ENCODE measurements around a stretch of chr16.

- PRO-cap, result no peak
These were observed 1.3 kb upstream of the FOXL1 start for GRCh38 chr16:86576788-86577731.

- PRO-cap, result no peak
These were observed 3.2 kb downstream of the FOXL1 start for GRCh38 chr16:86581582-86582000.

DNA sequence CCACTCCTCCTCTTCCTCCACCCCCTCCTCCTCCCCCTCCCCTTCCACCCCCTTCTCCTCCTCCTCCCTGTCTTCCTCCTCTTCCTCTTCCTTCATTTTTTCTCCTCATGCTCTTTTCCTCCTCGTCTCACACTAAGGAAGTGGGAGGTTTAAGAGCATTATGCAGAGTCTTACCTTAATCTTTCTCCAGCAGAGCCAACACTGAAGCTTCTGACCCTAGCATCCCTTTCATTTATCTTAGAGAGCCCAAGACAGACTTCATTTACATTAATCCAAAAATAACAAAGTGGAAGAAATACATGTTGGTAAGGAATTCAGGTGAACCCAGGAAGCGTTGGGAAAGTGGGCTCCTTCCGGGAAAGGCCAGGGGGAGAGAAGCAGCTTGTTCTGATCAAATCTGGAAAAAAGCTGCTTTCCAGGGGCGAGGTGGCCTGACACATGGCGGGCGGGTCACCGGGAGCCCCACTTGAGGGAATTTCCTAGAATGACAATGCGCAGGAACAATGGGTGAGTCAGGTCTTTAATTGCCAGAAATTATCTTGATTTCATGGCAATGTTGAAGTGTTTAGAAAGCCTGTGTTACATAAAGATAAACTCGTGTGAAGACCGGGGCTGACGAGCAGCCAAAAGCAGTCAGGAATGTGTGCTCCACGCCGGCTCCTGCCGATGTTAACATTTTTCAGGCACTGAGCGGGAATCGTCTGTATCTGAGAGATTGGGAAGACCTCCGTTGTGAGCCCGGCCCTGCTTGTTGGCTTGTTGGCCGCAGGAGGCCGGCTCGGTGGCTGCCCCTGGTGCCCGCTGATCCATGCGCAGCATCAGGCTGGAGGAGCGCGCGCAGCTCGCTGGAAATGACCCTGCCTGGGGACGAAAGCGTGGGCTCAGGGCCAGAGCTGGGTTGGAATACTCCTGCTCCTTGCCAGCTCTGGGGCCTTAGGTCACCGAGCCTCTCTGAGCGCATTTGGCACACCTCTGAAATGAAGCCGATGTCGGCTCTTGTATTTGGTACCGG, 353.0 kb downstream of the FOXL1 start:
- PRO-cap, result no peak

DNA sequence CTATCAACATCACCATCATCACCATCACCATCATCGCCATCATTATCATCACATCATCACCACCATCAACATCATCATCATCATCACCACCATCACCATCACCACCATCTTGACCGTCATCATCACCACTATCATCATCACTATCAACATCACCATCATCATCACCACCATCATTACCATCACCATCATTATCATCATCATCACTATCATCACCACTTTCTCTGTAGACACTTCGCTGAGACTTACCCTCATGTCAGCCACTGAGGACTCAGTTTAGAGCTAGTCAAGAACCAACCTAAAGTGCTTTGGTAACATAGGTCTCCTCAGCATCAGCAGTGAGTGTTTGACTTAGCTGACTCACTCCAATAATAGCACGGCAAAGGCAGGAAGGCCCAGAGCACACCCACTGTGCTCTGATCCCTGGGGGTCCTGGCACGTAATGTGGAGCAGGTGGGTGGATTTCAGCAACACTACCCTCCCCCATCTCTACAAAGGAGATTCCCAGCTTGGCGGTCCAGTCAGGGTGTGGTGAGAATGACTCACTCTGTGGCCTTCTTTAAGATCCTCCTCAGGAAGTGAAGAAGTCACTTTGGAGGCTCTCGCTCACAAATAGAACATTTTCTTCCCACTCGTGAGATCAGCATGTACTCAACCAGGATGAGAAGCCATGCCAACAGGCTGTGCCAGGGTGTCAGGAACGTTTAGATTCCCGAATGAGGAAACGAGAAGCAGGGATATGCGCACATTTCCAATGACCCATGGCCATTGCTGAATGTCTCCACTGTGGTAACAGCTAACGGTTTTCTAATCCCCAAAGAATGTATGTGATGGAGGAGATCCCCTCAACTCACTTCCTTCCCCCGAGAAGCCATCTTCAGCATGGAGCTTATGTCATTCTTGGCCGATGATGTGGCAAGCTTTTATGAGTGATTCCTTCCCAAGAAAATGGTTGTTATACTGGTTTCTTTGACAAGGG, 365.4 kb downstream of the C16orf95 start:
- PRO-cap, result no peak

GRCh38 chr16:87033992-87034390, 283.2 kb downstream of the C16orf95 start:
- PRO-cap, result no peak

- PRO-cap, result no peak
These were observed 259.8 kb downstream of the C16orf95 start for GRCh38 chr16:87057131-87058062.

DNA sequence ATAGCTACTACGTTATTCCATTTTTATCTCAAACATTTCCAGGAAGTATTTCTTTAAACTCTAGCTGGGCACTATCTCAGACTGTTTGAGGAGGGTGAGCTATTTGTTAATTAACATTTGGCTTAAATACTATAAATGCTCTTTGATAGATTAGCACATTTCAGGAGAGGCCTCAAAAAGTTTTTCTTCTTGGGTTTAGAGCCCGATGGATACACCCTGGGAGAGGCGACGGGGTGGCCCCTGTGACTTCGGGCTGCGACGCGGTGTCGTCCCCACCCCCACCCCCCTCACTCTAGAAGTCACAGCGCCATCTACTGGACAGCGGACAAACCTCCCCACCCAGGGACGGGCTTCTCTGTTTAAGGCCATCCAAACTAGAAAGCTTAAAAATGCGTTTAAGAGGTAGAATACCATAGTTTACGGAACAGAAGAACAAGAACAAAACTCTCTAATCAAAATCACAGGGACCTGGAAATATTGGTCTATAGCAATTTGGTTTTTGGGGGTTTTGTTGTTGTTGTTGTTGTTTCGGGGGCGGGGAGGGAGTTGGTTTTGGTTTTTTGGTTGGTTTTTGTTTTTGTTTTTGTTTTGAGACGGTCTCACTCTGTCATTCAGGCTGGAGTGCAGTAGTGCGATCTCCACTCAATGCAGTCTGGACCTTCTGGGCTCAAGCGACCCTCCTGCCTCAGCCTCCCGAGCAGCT, 254.5 kb downstream of the C16orf95 start:
- PRO-cap, result no peak

DNA sequence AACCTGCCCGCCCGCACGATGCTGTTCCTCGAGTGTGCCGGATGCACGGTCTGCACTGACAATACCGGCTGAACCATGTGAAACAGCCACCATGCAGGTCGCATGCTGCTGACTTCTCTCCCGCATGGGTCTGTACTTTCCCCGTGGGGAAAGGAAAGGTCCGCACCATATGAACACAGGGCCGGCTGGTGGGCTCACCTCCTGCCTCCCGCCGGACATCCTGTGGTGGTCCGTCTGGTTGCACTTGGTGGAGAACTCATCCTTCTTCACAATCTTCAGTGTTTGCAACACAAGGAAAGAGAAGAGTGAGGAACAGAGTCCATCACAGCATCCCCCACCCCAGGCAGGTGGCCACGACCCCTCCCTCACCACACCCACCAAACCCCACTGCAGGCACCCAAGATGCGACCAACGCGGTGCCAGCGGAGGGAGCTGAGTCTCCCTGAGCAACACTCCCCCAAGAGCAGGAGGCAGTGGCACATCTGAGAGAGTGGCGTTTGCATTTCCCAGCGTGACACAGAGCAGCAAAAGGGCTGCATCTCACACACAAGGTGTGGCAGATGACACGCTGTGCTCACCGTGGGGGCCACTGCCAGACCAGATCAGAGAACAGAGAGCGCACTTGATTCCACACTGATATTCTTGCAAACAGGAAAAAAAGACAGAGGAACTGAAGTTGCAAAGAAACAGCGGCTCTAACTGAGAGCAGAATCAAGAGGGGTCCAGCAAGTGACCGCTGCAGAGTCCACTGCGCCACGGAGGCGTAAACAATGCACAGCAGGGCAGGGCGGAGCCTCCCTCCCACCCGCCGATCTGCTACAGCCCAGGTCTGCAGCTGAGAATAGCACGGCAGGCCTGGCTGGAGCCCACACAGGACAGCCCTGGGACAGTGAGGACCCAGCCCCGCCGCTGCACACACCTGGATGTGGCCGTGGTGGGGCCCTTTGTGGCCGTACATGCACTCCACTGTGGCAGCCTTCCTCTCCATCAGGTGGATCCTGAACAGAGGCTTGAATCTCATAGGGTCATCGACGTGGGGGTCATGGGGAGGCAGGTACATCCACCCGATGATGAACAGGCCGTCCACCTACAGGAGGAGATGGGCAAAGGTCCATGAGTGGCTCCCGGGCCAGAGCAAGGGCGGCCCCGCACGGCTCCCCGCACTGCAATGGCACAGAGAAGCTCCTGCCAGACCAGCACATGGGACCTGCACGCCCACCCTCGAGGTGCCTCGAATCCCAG, 25.9 kb upstream of the C16orf95 start:
- PRO-cap, result no peak

DNA sequence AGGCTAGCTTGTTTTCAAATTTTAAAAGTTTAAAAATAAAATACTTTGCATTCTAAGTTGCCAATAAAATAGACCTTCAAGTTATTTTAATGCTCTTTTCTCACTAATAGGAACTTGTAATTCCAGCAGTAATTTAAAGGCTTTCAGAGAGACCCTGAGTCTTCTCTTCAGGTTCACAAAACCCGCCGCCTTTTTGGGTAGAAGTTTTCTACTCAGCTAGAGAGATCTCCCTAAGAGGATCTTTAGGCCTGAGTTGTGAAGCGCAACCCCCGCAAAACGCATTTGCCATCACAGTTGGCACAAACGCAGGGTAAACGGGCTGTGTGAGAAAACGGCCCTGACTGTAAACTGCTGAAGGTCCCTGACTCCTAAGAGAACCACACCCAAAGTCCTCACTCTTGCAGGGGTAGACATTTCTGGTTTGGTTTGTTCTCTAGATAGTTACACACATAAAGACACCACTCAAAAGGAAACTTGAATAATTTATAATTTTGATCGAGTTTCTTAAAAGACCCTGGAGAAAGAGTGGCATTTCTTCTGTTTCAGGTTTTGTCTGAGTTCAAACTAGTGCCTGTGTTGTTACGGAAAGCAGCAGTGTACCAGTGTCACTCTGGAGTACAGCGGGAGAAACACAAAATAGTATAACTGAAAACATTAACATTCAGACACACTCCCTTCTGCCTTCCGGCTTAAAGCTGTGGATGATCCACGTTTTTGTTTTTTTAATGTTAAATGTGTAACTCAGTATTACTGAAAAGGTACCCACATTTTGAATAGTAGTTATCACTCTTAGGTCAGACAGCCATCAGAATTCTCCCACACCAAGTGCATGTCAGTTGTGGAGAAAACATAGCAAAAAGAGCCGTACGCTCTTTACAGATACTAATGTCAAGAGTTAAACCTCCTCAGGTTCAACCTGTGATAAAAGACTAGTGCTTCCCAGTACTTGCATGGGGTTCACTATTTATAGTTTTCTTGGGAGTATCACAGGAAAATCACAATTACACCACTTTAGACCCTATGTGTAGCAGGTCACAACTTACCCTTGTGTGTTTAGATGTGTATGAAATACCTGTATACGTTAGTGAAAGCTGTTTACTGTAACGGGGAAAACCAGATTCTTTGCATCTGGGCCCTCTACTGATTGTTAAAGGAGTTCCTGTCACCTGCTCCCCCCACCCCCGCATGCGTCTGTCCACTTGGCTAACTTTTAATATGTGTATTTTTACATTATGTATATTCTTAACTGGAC, 11.6 kb downstream of the MAP1LC3B start:
- PRO-cap, result no peak

DNA sequence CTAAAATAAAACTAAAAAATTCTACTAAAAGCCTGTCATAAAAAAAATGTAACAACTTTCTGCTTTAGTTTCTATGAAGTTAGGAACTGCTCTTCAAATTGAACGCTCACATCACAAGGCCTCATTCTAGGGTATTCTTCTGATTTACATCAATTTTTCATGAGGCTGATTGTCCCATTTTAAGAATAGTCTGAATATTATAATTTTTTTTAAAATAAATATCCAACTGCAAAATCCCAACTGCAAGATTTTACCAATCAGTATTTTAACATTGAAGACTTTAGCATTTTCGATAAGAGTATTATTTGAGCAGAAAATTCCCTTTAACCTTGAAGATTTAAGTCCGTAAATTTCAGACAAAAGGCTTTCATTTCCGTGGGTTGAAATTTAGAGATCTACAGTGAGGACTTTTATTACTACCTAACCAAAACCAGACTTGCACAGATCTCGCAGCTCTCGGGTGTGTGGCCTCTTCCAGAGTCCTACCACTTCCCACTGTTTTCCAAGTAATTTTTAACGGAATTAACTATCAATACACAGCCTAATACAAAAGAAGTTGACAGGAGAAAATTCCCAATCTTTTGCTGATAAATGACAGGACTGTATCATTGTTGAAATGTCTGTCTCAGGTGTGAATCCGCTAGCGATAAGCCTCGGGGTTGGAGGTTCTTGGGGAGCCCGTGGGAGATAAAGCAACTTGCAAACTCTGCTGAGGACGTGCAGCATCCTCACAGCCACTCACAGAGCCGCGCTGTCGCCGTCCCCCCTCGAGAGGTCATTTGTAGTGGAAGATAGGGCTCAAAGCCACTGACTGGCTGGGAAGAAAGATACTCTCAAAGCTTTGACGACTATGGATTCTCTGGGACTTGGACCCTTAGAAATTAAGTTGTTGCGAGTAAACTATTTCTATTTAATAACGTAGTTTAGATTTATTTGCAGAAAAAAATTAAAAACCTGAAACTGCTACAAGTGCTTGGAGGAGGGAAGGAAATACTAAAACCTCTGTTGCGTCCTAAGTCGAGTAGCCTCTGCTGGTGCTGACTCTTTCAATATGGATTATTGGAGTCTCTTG, 16.8 kb downstream of the MAP1LC3B start:
- PRO-cap, result no peak

- PRO-cap, result no peak
These were observed 20.5 kb downstream of the MAP1LC3B start for GRCh38 chr16:87412241-87413417.

DNA sequence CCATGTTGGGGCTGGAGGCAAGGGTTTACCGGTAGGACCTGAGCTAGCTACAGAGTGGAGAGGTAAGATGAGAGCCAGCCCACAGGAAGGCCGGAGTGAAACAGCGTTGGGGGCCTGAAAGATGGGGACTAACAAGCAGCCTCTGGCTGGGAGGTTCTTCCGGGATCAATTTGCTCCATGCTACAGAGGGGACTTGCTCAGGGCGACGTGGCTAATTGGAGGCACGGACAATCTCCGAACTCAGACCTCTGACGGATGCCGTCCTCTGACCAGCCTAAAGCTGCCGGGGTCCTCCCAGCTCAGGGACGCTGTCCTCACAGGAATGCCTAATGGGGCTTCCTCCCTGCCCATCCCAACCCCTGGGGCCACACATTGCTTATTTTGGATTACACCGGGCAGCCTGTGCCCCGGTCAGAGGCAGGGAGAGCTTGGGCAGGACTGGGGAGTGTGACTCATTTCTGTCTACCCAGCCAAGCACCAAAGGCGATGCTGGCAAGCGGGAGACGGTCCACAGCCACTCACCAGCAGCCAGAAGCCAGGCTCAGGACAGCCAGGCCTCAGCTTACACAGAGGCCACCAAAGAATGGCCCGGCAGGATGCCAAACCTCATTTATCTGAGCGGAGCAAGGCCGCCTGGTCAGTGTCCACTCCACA, 25.6 kb upstream of the ZCCHC14 start:
- PRO-cap, result no peak

DNA sequence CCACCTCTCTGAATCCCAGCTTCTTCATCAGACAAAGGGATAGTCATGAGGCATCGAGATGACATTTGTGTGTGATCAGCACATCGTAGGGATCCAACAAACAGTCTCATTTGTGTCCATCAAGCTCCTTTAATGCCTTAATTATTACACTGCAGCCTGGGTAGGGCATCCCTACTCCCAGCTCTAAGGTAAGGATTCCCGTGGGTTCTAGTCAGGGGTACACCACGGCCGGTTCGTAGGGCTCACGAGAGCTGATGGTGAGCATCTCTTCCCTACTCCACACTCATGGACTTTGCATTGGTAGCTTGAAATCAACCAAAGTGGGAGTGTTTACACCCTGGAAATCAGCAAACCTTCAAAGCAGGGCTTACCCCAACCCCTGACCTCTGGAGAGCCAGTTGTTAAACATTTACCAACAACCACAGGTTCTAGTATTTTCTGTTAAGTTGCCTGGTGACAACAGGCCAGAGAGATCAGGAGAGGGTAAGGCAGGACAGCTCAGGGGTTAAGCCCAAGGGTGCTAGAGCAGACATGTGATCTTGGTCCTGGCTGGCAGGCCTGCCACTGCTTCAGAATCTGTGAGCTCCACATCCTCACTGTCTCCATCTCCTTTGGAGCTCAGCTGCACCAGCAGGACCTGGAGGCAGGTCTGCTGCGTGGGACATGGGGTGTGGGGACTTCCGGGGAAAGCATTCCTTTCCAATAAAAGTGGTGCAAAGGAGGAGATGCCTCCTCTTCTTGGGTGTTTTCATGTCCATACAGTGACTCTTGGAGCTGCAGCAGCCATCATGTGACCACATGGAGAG, 36.0 kb upstream of the ZCCHC14 start:
- PRO-cap, result no peak

DNA sequence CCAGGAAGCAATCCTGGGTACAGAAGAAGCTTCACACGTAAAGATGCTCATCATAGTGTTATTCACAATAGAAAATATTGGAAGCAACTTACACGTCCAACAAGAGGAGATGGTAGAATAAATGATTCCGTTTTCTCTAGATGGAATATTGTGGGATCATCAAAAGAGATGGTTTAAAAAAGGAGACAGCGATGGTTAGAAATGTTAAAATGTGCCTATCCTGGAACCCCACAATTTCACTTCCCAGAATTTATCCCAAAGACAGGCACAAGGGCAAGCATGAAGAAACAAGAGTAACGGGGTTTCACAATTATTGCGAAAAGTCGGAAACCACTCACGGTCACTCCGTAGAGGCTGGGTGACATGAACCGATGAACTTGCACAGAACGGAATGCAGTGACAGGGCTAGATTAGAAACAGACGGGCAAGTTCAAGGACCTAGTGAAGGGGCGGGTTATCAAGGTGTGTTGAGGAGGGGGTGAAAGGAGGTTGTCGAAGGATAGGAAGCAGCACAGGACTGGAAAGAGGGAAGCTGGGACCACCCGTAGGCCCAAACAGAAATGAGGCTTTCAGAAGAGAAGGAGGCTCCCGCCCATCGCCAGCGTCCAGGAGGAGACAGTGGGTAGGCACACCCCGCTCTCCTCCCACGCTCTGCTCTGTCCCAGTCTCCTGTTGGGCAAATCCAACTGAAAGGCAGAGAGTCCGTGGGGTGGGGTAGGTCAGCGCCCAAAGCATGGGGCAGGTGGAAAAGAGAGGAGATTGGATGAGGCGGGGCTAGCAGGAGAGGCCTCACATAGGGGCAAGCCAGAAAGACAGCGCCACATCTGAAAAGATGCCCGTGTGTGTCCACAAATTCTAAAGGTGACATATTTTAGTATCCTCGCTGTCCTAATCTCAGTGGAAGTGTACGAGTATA, 47.5 kb upstream of the JPH3 start:
- PRO-cap, result no peak

- PRO-cap, result no peak
These were observed 46.7 kb upstream of the JPH3 start for GRCh38 chr16:87555500-87556074.

DNA sequence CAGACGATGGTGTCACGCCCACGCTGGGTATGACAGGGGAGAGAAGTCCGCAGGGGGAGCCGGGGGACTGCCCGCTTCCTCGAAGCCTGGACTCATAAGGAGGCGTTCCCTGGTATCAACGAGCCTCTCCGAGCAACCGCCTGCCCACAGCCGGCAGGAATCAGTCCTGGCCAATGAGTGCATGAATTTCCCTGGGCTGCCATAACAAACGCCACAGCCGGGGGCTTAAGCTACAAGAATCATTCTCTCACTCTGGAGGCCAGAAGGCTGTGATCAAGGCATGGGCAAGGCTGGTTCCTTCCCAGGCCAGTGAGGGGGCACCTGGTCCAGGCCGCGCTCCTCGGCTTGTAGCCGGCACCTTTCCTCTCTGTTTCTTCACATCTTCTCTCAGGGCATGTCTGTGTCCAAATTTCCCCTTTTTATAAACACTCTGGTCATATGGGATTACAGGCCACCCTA, 26.0 kb upstream of the JPH3 start:
- PRO-cap, result no peak

DNA sequence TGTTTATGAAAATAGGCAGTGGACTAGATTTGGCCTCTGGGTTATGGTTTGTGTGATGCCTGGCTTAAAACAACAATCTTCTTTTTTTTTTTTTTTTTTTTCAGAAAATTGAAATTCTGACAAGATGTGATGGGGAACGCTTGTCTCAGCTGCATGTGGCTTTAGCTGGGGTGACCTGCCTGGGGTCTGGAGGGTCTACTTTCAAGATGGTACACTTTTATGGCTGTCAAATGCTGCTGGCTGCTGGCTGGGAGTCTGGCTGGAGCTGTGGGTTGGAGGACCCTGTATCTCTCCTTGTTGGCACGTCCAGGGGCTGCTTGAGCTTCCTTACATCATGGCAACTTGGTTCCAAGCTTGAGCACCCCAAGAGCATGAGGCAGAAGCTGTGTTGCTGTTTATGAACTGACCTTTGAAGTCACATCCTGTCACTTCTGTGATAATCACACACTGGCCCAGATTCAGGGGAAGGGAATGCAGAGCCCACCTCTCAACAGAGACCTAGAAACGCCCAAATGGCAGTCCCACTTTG, 3.2 kb upstream of the JPH3 start:
- PRO-cap, result no peak

- PRO-cap, result no peak
These were observed 19.1 kb upstream of the KLHDC4 start for GRCh38 chr16:87784773-87785316.

DNA sequence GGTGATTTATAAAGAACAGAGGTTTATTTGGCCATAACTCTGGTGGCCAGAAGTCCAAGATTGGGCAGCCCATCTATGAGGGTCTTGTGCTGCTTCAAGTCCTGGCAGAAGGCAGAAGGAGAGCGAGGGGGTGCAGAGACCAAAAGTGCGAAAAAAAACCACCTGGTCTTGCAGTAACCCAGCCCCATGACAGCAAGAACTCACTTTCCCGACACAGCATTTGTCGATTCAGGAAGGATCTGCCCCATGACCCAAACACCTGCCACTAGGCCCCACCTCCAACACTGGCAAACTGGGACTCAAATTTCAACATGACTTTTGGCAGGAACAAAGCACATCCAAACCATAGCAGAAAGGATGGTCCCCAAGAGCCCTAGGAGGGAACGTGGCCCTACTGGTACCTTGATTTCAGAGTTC, 34.7 kb upstream of the KLHDC4 start:
- PRO-cap, result no peak

DNA sequence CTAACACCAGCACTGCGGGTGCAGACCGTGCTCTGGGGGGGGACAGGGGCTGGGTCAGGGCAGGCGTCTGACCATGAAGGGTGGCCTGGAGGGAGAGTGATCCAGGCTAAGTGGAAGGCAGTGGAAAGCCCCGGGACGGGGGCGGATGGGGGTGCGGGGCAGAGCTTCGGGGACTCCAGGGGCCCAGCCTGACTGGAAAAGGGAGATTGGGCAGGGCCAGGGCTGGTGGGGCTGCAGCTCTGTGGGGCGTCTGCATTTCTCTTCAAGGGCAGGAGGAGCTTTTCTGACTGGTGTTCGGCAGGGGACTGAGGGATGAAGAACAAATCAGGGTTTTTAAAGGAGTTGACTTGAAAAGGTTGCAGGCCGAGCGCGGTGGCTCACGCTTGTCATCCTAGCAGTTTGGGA, 42.2 kb downstream of the SLC7A5 start:
- PRO-cap, result no peak

All from penis (tissue), 1 donor.